ENCODE data around the genes TAF1D, MED17 and GPR83.

GRCh38 chr11:93654983-93655380 is 6.5 kb upstream of the CEP295 start:
- PRO-cap, result no peak

DNA sequence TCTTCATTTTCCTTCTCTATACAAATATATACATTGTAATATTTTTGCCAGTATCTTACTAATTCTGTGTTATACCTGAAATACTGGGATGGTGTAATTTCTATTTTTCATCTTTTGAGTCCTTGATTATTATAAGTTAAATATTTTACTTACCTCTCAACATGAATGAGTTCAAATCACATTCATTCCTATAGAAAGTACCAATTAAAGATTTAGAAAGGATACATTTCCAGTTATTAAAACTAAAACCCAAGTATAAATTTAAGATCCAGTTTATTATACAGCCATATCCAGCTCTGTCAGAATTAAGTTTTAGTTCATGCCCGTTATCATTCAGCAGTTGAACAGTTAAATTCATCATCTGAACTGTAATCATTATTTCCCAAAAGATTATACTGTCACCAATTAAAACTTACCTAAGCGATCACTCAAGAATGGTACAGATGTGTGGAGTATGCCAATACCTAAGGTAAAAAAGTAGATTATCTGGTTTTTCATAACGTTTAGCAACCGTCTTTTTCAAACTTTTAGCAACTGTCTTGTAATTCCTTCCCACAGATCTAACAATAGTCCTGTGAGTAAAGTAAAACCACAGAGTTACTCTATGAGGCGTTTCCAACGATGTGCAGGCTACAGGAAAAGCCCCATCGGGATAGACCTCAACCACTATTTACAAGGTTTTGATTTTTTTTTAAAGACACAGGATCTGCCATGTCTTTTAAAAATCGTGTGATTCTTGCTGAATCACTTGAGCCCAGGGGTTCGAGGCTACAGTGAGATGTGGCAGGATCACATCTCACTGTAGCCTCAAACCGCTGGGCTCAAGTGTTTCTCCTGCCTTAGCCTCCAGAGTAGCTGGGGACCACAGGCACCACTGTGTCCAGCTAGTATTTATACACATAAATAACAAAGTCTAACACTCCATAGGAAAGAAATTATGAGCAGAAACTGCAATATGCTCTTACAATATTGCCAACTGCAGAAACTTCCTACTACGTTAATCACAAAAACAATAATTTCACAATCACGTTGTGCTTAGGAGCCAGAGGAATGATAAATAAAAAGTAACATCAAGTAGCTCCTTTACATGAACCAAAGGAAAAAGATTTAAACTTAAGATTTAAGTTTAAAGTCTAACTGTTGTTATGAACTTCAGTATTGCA is 8.0 kb downstream of the TAF1D start:
- PRO-cap, result no peak

DNA sequence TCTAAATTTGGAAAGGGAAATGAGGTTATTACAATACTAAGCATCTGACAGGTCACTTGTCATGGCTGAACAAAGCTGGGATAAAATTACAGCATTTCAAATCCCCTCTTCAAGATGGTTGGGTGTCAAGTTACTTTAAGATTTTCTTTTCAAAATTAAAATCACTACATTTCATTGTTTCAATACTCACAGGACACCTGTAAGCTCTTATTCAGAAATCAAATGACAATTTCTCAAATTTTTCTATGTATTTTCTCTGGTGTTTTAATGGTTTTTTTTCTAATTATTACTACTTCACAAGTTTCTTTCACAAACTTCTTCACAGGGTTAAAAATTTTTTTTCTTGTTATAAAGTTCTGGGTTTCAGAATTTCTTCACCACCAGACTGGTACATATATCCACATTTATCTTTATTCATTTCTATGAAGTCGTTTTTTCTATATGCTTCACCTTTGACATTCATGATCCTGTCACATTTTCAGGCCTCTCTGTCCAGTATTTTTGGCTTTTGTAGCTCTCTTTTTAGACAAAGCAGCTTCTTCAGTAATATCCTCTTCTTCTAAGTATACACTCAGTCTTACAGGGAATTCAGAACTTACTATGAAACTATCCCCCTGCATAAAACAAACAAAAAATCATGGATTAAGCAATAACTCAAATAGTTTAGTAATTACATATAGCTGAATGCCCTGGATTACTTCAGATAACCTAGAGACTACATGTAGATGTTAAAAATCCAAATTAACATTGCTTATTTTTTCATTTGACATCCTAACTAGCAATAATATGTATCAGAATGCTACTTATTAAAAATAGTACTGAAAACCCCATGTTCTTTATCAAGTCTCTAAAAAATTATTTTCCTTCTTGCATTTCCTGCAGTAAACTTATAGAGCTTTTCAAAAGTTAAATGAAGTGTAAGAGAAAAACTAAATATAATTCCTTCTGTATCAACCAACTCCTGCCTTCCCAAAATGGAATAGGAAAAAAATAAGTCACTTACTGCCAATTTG is 5.3 kb downstream of the TAF1D start:
- PRO-cap, result no peak

DNA sequence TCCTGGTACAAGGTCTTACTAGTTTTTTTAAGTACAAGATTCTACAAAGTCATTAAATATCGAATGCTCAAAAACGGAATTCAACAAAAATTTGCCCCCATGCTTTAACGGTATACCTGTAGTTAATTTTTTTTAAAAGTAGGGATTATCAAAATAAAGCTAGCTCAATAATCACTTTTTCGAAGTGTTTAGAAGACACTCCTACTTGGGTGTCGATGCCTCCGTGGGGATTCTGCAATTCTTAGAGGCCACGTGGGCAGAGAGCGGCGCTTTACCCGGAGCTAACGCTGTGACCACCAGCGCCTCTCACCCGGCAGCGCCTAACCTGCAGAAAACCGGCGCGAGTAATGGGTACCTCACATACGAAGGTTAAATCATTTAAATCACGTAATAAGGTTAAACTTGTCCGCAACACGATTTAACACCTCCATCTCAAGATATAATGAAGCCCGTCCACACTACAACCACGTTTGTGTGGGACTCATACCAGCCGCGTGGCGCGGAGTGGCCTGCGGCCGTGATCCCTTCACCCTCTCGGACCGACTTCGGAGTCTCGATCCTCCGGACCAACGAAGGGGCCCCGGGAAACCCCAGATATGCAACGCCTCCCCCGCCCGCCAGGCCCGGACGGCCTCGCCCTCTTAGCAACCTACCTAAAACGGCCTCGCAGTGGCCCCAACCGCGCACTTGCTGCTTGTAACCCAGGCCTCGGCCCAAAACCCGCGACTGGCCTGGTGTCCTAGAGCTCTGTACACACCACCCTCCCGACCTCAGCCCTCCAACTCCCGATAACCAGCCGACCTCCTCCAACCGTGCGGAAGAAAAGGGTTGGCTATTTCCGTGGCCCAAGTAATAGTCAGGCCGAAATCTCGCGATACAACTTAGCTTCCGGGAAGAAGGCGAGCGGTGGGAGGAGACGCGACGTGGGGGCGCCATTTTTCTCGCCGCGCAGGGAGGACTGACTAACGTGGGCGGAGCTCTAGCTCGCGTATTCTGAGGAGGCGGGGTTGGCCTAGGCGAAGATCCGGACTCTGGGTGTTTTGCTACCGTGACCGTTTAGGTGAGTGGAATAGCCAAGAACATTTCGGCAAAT is at the start of gene TAF1D:
Gene TAF1D, minus strand, starts transcription at position 827 of the 1,093 bp plus-strand sequence.
- PRO-cap, result bidirectional peak, plus-strand start at position 994 of the sequence, minus-strand start at position 826 of the sequence

DNA sequence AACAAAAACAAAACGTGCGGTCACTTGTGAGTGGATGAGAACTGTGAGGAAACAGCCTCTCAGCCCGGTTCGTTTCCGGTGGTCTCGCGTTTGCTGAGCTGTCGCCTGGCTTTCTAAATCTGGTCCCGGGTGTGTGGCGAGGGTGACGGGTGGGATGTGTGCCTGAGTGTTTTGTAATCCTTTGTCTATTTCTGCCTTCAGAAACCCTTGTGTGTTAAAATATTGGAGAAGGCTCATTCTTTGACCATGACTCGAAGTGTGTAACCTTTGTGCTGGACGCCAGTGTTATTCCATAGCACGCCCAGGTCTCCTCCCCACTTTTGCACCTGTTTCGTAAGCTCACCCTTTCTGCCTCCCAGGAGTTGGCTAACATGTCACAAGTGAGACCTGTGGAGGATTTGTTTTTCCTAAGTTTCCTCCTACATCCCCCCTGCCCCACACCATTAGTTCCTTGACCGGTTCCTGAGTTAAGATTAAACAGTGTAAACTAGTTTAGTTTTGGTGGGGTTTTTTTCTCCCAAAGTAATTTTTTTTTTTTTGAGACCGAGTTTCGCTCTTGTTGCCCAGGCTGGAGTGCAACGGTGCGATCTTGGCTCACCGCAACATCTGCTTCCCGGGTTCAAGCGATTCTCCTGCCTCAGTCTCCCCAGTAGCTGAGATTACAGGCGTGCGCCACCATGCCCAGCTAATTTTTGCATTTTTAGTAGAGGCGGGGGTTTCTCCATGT is 453 bp downstream of the C11orf54 start:
- PRO-cap, result unidirectional peak, minus-strand start at position 260 of the sequence

DNA sequence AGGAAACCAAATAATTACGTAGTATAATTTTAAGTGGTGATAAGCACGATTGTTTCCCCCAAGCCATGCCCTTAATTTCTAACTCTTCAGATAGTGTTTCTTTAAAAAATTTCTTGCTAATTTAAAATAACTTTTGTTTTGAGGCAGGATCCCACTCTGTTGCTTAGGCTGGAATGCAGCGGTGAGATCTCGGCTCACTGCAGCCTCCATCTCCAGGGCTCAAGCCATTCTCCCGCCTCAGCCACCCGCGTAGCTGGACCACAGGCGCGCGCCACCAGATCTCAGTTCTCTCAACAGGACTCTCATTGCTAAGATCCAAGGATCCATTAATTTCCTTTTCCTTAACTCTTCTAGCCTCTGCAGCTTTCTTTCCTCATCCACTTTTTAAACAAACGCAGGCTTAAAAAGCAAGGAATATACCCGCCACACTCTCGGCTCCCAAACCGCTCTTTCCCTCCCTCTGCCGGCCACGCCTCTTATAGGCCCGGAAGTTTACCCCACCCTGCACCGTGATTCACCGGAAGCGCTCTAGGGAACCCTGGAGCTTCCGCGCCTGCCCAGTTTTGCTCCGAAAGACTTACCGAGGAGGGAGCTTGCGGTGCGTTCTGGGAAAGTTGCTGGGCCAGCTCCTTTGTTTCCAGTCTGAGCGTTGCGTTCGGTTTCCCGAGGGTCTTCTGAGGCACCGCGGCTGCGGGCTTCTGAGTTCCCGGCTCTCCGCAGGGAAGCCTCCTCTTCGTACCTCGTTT is at the start of gene MED17:
Gene MED17, plus strand, starts transcription at position 560 of the 746 bp plus-strand sequence.
- PRO-cap, result bidirectional peak, plus-strand start at position 571 of the sequence, minus-strand start at position 440 of the sequence

- PRO-cap, result no peak
These were observed 24.6 kb downstream of the PANX1 start for GRCh38 chr11:94153044-94153813.

DNA sequence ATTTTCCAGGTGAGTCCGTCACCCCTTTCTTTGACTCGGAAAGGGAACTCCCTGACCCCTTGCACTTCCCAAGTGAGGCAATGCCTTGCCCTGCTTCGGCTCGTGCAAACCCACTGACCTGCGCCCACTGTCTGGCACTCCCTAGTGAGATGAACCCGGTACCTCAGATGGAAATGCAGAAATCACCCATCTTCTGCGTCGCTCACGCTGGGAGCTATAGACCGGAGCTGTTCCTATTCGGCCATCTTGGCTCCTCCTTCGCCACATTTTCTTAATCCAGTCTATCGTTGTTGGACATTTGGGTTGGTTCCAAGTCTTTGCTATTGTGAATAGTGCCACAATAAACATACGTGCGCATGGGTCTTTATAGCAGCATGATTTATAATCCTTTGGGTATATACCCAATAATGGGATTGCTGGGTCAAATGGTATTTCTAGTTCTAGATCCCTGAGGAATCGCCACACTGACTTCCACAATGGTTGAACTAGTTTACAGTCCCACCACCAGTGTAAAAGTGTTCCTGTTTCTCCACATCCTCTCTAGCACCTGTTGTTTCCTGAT is 66.0 kb upstream of the IZUMO1R start:
- PRO-cap, result no peak

GRCh38 chr11:94401214-94401828 is at the start of gene GPR83:
Gene GPR83, minus strand, starts transcription at chr11:94401419.
- PRO-cap, result no peak

DNA sequence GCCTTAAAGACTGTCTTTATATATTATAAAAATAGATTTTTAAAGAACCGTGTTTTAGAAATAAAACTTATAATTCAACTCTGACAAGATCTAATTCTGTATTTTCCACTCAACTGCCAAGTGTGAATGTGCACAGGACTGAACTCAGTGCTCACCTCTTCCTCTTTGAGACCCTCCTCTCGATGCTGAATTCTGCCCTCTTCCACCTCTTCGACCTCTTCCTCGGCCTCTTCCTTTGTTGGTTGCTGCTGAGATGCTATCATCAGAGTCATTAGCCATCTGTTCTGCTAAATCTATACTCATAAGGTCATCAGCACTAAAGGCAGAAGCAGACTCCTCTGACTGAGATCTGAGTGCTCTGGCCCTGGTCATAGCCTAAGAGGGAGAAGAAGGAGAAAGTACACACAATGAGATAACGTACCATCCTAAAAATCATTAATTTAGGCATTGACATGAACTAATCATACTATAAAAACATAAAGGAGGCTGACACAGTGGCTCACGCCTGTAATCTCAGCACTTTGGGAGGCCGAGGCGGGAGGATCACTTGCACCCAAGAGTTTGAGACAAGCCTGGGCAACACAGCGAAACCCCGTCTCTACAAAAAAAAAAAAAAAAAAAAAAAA is 46.0 kb upstream of the GPR83 start:
- PRO-cap, result no peak

- PRO-cap, result no peak
These were observed 34.4 kb downstream of the MRE11 start for GRCh38 chr11:94459173-94459676.

- PRO-cap, result no peak
These were observed 62.6 kb downstream of the PIWIL4 start for GRCh38 chr11:94629795-94630126.

DNA sequence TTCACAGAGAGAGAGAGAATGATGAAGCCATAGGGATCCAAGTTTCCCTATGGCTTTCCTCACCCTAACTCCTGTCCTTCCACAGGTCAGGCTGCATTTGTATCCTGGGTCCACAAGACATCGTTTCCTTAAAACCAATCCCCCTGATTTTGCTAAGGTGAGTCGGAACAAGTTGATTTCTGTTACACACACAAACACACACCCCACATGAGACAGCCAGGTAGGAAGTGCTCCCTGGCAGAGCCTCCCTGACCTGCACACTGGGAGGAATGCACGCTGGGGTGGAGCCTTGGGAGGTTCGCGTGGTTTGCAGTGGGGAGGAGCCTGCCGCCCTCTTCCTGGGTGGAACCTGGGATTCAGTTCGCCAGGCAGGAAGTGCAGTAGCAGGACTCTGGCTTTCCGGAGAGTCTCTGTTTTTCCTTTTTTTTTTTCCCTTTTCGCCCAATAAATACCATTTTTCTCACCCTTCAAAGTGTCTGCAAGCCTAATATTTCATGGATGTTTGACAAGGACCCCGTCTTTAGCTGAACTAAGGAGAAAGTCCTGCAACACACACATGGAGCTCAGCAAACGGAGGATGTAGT is 72.7 kb downstream of the PIWIL4 start:
- PRO-cap, result bidirectional peak, plus-strand start at position 359 of the sequence, minus-strand start at position 262 of the sequence

DNA sequence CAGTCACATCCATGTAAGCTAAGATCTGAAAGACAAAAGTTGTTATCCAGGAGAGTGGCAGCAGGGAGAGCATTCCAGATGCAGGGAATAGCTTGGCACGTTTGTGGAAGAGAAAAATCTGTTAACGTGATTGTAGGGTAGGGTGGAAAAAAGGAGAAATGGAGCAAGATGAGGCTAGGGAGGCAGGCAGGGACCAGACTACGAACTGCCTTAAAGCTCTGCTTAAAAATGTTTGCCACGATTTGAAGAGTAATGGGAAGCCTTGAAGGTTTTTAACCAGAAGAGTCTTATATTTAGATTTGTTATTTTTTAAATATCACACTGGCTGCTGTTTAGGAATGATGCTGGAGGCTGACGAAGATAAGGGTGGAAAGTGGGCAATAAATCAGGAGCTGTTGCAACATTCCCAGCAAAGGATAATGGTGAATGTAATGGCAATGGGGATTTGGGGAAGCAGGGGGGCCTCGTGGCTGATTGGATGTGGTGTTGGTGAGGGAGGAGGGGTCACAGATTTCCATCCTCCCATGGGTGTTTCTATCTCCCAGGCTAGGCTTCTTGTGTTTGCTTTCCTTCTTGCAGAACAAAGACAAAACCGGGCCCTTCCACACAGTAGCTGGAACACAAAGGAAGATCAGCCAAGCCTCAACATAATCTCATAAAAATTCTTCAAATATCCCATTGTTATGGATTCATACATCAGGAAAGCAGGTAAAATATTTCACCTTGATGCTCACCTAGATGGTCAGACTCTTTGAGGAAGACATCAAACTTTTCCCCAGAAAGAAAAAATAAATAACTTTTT is 80.7 kb downstream of the PIWIL4 start:
- PRO-cap, result unidirectional peak, plus-strand start at position 578 of the sequence

- PRO-cap, result no peak
These were observed 48.0 kb downstream of the CWC15 start for GRCh38 chr11:94925328-94925764.

- PRO-cap, result no peak
These were observed 12.6 kb downstream of the KDM4E start for GRCh38 chr11:95037744-95038065.

- PRO-cap, result no peak
These were observed 8.3 kb upstream of the ENDOD1 start for GRCh38 chr11:95080971-95082133.

DNA sequence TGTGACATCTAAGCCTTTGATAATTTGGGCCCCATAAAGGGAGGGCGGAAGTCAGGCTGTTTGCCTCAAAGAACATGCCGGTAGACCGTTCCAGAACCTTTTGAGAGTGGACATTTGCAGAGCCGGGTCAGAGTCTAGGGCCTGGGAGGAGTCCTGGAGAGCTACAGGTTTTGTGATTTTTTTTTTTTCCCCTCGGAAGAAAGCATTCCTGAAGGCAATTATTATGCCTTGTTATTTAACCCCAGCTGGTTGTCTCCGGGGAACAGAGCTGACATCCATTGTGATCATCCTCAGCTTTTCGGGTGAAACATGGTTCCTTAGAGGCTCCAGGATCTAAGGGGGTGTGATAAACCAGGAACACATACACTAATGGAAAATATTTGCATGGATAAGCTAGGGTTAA is 68.5 kb upstream of the SESN3 start:
- PRO-cap, result no peak

DNA sequence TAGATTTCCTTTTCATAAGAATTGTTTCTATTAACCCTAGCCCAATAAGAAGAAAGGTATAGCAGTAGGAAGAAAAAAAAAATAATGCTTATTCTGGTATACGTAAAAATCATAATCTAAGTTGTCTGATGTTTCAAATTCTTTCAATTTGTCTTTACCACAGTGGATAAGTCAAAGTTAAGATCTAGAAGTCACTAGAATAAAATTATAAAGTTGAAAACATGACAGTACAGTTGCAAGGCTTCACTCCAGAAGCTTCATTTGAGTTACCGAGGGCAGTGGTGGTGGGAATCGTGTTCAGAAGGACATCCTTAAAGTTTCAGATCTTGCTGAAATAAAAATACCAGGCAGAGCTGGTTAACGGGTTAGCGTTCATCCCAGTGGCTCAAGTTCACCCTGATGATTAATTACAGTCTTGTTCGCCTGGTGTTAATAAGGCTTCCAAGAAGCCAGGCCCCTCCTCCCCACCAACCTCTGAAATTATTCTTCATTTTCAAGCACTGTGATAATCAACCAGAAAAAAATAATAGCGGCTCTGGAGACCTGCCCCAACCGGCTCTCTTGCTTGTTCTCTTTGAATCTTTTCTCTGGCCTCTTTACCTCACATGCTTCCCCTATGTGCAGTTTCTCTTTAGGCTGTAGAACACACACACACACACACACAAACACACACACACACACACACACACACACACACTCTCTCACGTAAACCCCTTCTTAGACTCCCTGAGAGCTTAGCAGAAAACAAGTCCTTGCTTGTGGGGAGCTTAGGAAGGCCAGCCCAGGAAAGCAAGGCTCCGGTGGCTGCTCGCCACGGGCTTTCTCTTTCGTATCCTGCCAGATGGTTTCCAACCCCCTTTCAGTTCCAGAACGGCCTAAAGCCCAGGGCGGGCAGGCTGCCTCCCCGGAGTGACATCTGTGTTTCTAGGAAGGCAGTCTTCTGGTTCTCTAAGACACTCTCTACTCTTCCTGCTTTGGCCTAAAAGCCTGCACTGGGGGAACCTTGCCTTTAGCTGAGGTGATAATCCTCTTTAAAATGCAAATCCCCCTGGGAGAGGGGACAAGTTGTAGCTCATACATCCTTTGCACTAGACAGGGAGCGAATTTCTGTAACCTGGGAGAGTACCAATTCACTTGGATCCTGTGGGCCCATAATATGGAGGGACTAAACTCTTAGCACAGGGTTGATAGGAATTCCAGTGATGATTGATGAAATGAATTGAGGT is 106.3 kb upstream of the SESN3 start:
- PRO-cap, result no peak

DNA sequence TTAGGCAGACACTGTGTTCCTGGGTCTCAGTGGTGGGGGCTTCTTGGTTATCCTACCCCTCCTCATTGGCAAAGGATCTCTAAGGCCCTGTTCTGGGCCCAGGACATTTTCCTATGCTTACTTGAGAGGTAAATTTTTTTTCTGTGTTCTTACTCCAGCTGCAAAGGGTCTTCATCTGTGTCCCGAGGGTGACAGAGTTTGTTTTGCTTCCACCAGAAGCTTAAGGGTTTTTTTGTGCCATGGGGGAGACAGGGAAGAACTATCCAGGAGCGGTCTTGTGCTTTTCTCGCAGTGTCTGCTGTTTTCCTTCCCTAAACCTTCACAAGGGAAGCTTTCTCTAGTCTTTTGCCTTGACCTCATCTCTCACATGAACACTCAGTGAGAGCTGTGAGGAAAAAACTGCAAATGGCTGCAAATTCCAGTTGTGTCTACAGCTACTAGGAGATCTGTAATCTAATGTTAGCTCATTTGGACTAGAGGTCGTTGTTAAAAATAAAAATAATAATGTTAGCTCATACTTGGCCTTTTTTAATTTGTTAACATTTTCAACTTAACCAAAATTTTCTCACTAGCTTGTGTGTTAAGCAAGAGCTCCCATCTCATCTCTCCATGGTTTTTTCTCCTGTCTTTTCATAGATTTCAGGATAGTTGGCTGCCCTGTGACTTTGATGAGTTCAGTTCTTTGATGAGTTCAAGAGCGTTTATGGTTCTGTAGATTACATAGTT is 264.7 kb upstream of the SESN3 start:
- PRO-cap, result no peak